Pulmonary lymph node (tissue), 1 donor: ENCODE data around the genes ZNF142, TTLL4, WNT6, SLC23A3 and SPEG.

DNA sequence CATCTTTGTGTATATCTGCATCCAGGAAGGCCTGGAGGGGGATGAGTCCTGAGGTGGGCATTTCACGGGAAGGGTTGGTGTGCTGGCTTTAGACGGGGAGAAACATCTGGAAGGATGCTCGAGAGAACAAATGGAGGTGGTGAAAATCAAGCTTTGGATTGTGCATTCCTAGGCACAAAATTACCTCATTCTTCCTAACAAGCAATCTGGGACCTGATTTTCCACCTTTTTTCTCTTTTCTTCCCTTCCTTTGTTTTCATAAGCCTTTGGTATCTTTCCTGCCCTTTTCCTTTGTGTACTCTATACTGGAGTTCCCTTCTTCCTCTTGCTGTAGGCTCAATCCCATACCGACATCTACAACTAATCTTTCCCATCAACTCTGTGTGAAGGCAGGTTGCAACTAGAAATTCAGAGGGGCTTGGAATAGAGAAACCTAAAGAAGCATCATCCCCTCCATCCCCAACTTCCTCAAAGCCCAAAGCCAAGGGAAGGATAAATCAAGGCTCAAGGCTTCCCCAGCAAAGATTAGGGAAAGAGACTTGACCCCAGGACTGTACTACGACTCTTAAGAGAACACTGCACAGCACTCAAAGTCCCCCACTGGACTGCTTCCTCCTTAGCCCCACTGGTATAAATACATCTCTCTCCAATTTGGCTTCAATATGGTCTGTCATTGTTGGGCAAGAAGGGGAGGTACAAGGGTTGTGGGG lies 22.7 kb downstream of the ZNF142 start:
- PRO-cap, result no peak

- PRO-cap, result bidirectional peak, plus-strand start at chr2:218659717, minus-strand start at chr2:218659623
Measured at GRCh38 chr2:218659076-218659833, at the start of gene ZNF142. ZNF142 (minus strand) TSS chr2:218659623.

DNA sequence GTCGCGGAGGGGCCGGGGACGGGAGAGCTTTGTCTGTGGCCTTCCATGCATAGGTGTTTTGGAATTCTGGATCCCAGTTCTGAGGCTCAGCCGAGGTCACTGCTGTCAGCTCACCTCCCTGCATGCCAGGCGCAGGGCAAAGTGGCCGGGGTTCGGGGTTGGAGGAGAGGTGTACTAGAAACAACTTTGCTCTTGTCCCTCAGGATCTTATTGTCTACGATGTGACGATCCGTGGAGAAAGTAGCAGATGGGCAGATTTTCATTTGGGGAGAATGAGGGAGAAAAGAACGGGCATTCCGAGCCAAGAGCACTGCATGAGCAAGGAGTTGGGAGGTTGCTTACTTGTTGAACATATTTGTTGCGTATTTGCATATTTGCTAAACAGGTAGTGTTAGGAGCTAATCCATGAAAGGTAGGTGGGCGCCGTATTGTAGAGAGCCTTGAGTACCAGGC lies 377 bp downstream of the BCS1L start:
- PRO-cap, result no peak

DNA sequence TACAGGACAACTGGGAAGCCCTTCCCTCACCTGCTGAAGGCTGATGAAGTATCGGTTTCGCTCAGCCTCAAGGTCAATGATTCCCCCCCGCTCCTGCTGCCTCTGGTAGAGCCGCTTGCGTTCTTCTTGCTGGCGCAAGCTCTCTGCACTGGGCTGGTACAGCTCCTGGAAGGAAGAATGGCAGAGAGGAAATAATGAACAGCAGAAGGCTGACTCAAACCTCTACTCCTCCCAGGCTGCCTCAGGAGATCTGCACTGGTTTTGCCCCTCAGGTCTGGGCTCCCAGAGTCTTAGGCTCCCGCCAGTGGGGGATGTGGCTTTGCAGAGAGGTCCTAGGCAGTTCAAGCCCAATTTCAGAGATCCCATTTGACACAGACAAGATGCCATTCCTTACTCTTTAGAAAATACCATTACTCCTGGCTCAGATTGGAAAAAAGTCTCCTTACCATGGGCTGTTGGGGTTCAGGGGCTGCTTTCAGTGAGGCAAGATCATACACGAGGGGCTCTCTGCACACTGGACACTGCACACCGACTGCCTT lies 5.3 kb downstream of the BCS1L start:
- PRO-cap, result no peak

GRCh38 chr2:218710512-218711570 lies at the start of gene TTLL4:
TTLL4 (plus strand) TSS chr2:218710835.
- PRO-cap, result unidirectional peak, plus-strand start at chr2:218710854; unidirectional peak, plus-strand start at chr2:218710997; unidirectional peak, plus-strand start at chr2:218711121

GRCh38 chr2:218859294-218860009 lies at the start of gene WNT6:
WNT6 (plus strand) TSS chr2:218859805.
- PRO-cap, result no peak

GRCh38 chr2:218894345-218894939 lies 13.8 kb downstream of the WNT10A start:
- PRO-cap, result no peak

- PRO-cap, result bidirectional peak, plus-strand start at chr2:218909160, minus-strand start at chr2:218909026
Measured at GRCh38 chr2:218908760-218909783, 28.4 kb downstream of the WNT10A start.

GRCh38 chr2:218979741-218980320 lies 5.2 kb downstream of the FEV start:
- PRO-cap, result no peak

DNA sequence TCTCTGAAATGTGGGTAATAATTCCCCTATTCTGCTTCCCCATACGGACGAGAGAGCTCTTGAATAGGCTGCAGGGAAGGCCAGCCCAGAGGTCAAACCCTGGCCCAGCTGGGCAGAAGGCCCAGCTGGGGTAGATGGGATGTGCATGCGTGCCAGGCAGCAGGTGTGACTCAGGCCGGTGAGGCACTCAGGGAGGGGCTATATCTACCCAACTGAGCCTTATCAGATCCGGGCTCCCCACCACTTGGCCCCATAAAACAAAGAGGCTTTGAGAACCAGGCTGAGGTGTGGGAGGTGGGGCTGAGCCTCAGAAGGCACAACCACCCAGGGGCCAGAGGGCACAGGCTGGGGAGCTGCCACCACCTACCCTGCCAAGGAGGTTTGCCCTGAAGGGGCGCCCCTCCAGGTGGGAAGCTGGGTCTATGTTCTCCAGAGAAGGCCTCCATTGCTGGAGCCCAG lies 8.0 kb upstream of the CFAP65 start:
- PRO-cap, result no peak

DNA sequence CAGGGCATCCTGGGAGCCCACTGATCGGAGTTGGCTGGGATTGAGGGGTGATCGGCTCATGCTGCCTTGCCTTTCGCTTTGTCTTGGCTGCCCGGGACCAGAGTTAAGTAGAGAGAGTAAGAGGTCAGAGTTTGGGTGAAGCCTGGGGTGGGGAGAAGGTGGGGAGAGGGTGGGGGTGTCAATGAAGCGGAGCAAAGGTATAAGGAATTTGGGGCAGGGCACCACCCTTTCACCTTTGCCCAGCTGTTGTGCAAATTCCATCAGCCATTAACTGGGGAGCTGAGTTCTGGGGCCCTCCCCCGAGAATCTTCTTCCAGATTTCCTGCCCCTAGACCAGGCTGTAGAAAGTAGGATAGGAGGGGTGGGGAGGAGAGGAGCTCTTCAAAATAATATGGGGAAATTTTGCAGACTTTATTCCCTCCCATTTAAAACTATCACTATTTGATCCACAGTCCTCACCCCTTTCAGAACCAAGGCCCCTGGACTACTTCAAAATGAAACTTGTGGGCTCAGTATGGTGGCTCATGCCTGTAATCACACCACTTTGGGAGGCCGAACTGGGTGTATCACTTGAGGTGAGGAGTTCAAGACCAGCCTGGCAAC lies at the start of gene SLC23A3:
Gene SLC23A3 (minus strand): TSS at position 105 of the 603 bp plus-strand sequence.
- PRO-cap, result no peak

GRCh38 chr2:219177548-219177981 lies 510 bp upstream of the RETREG2 start:
- PRO-cap, result bidirectional peak, plus-strand start at chr2:219177897, minus-strand start at chr2:219177872

GRCh38 chr2:219200458-219201288 lies 5.9 kb upstream of the ZFAND2B start:
- PRO-cap, result unidirectional peak, minus-strand start at chr2:219200863

DNA sequence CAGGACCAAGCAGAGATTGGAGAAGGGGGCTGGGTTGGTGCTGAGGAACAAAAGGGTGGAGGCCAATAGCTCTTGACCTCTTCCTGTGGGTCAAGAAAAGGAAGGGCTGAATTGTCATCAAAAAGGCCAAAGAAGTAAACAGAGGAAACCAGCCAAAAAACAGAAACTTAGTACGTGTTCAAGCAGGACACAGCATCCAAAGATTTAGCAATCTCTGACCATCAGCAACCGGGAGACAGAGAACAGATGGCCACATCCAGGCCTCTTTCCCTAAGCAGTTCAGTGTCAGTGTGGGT lies 2.9 kb downstream of the DNPEP start:
- PRO-cap, result no peak

GRCh38 chr2:219388830-219389193 lies 1.1 kb upstream of the DNPEP start:
- PRO-cap, result no peak

DNA sequence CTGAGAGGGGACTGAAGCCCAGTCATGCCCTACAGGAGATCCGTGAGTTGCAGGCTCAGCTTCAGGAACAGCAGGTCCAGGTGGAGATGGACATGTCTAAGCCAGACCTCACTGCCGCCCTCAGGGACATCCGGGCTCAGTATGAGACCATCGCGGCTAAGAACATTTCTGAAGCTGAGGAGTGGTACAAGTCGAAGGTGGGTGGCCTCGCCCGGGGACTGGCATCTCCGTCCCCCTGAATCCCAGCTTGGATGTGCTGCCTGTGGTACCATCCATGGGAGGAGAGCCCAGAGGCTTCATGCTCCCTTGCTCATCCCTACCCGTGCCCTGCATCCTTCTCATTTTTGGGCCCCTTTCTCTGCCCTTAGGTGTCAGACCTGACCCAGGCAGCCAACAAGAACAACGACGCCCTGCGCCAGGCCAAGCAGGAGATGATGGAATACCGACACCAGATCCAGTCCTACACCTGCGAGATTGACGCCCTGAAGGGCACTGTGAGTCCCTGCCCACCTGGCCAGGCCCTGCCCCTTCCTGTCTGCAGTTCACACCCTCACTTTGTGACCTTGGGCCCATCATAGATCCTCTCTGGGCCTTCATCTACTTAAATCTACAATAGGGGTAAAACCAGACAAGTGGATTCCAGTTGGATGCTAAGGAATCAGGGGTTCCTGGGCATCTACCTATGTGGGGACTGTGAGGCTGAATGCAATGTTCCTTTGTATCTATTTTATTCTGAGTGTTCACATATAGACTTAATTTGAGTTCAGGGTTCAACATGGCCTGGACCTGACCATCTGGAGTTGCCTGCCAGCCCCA lies 2.5 kb downstream of the DES start:
- PRO-cap, result no peak

GRCh38 chr2:219434082-219435011 lies at the start of gene SPEG:
SPEG (plus strand) TSS chr2:219434843.
- PRO-cap, result no peak

DNA sequence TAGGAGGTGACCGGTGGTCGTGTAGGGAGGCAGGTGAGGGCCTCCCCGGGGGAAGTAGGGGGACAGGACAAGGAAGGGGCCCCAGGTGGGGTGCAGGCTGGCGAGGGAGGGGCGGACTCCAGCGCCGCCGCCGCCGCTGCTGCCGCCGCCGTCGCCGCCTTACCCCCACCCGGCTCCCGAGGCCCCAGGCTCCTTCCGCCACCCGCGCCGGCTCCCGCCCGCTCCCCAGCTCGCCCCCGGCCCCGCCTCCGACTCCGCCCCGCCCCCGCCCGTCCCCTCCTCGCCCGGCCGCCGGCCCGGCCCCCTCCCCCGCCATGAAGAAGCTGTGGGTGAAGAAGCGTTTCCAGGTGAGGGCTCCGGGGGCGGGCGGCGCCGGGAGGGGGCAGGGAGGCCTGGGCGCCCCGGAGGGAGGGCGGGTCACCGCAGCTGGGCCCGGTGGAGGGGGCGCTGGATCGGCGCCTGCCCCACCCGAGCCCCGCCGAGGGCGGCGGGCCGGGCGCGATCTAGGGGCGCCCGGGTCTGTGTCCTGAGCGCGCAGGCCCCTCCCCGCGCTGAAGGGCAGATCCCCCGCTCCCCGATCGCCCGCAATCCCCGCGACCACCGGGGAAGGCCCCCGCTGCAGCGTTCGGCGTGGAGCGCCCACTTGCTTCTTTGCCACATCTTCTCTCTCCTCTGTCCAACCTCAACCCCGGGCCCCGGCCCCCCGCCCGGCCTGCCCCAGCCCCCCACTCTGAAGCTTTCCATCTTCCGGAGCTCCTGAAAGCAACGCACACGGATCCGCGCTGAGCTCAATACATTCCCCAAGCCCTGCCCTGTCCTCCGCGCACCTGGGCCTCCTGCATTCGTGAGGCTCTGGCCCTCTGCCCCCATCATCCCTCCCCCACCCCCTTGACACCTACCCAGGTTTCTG lies 7.3 kb downstream of the SPEG start:
- PRO-cap, result bidirectional peak, plus-strand start at position 312 of the sequence, minus-strand start at position 161 of the sequence

DNA sequence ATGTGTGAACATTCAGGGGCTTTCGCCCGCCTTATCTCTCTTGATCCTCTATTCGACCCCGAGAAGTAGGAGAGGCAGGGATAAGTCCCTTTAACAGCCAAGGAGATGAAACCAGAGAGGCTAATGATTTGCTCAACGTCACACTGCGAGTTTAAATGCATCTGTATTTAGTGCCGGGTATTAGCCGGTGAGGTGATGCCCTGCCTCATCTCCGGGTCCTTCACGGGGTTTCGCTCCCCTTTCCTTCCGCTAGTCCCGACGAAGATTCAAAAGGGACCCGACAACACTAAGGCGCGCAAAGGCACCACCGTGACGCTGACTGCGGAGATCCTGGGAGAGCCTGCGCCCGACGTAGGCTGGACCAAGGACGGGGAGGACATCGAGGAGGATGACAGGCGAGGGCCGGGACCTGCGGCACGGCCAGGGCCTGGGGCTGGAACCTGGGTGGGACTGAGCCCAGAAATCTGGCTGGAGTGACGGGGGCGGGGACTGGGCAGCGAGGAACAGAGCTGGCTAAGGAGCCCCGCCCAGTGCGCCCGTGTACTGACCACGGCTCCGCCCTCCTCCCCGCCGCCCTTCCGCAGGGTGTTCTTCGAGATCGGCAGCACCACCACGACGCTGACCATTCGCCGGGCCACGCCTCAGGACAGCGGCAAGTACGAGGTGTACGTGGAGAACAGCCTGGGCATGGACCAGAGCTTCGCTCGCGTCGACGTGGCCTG lies 1.1 kb upstream of the GMPPA start:
- PRO-cap, result bidirectional peak, plus-strand start at position 583 of the sequence, minus-strand start at position 466 of the sequence

- PRO-cap, result unidirectional peak, plus-strand start at chr2:219542021
Measured at GRCh38 chr2:219541577-219542221, 1.9 kb downstream of the CHPF start.